NT2/D1 (cell line): ENCODE results near the genes SPANXN3, SLITRK2, CD99L2, HMGB3, CNGA2 and MAGEA4.

GRCh38 chrX:142201552-142202058 lies 3.5 kb downstream of the MAGEC2 start:
- RRBS, 2 experiments: no CpG with 5 or more reads among the region's 4 CpGs

DNA sequence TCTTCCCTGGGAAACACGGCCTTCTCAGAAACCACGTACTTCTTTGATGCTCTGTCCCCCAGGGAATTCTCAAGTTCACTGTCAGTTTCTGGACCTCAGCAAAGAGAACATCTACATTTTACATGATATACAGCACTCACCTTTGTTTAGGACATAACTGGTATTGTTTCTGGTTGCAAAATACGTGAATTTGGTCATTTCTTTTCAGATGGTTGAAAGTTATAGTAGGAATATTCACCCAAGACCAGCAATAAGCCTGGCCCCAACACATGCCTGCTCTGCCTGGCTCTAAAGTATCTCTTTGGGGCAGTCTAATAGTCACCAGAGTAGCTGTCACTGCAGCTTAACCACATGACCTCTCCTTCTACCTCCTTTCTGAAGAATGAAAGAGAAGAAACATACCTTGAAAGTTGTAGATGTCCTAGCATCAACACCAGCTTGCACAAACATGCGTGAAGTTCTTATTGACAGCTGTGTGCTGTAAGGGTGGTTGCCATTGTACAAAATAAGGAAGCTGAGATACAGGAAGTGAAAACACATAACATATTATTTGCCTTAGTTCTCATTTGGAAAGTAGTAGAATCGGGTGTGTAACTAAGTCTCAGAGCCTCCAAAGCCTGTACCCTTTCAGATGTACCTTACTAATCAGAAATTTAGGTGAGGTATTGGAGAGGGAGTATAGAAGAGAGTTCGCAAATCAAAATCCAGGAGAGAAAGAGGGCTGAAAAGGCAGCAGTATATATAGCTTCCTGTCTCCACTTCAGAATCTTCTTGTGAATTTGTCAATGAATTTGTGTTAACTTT lies 48.2 kb upstream of the SPANXN4 start:
- RRBS, 2 experiments: no CpG with 5 or more reads among the region's 6 CpGs

DNA sequence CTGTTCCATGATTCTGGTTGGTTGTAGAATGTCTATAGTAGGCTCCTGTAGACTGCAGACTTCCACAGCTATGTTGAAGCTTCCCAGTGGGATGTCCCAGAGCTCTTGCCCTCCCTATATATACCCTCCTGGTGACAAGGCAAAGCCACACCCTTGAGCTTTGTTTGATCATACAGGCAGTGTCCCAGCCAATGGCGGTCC lies at the start of gene SPANXN3:
TSS of gene SPANXN3 (minus strand) at position 93 of the 201 bp plus-strand sequence.
- RRBS, 2 experiments: no CpG with 5 or more reads among the region's 1 CpG

DNA sequence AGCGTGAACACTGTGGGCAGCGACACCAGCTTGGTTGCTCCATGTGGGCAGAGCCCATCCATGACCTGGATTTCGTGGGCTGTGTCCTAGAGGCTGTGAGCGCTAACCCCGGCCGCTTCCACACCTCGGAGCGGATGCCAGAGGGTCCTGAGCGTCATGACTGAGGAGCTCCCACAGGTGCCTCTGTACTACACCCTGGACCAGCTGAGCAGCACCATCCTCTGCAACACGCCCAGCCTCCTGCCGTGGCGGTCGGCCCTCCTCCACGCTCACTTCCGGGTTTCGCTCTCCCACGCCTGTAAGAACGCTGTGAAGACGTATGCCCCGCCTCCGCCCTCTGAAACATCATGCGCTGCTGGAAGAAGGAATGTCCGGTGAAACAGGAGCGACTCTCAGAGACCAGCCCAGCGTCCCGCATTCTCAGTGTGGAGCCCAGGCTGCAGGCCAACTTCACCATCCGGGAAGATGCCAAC lies 186.3 kb upstream of the SLITRK2 start:
- RRBS, 2 experiments: 94 to 98% methylated on average over 3 to 4 of the region's 27 CpGs

GRCh38 chrX:145817735-145818545 lies at the start of gene SLITRK2:
TSS of gene SLITRK2 (plus strand) at chrX:145817829.
- RRBS, 2 experiments: under 1 to 3% methylated on average over 47 to 52 of the region's 86 CpGs

- RRBS, 2 experiments: no CpG with 5 or more reads among the region's 4 CpGs
Observed at GRCh38 chrX:148459157-148459751, 41.2 kb upstream of the AFF2 start.

DNA sequence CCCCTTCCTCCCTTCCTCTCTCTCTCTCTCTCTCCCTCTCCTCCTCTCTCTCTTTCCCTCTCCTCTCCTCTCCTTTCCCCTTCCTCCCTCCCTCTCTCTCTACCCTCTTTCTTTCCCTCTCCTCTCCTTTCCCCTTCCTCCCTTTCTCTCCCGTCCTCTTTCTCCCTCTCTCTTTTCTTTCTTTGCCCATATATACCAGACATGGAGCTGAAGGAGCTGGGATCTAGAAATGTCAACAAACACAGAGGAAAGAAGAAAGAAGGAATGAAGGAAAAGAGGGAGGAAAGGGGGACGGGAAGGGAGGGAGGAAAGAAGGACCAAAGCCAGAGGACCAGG lies 12.2 kb upstream of the EOLA1 start:
- RRBS, 2 experiments: no CpG with 5 or more reads among the region's 2 CpGs

- RRBS, 2 experiments: no CpG with 5 or more reads among the region's 33 CpGs
Observed at GRCh38 chrX:149545143-149546035, 4.3 kb downstream of the HSFX3 start.

- RRBS, 2 experiments: no CpG with 5 or more reads among the region's 3 CpGs
Observed at GRCh38 chrX:150228347-150228632, 134.8 kb upstream of the MAMLD1 start.

DNA sequence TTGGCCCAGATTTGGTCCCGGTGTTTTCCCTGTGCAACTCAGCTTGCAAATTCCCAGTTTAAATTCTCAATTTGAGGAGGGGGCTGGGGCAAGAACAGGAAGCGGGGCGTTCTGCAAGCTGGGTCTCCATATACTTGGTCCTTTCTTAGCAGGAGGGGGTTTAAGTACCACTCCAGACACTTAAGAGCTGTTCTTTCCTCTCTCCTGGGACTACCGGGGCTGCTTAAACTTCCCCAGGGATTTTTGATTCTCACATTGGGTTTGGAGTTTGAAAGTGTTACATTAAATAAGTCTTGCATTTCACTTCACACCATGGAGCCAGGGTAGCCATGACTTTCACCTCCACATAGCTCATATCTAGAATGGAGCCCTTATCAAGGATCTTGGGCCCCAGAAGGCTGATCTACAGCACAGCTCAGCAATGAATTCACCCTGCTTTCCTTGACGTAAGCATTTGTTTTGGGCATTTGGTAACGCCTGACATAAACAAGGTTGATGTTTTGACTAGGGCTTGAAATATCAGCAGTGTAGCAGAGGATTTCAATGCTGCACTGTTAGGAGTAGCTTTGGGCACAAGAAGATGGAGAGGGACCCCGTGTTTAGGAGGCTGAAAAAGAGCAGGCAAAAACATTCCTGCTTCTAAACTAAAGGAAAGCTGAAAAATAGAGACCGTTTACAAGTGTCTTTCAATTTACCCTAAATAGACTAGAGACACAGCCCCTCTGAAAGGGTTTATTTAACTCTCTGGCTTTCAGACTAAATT lies 64.7 kb upstream of the MAMLD1 start:
- RRBS, 2 experiments: no CpG with 5 or more reads among the region's 8 CpGs

DNA sequence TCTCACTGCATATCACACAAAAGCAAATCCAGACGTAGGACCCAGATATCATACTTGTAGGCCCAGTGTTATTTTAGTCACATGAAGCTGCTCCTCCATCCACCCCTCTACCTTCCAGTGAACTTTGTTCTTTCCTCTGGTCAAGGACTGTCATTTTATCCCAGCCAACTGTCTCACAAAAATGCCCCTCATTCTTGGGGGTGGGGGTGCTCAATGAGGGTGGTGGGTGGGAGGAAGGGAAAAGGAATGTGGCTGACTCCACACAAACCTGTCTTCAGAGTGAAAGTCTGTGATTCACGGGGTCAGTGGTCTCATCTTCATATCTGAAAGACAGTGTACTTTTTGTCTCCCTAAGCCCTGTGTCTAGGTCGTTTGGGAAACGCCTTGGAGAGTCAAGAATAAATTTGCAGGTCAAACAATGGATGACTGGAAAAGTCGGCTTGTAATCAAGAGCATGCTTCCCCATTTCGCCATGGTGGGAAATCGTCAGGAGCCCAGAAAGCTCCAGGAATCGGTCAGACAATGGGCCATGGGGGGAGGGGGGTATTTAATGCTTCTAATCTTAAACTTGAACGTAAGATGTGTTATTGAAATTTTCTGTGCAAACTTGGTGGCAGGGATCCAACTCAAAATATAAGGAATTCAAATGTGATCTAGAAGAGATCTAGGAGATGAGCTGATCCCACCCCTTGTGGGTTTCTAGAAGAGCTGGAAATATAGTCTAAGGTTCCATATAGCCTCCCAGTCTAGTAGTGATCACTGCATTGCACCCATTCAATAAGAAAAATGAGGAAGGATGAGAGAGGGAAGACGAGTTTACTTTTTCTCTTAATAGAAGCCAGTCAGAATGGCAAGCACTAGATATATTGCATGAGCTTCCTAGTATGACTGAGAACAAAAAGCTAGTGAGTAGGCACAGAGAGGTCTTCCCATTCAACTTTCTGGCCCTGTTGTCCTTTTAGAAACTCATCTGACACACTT lies 82.3 kb downstream of the MAMLD1 start:
- RRBS, 2 experiments: no CpG with 5 or more reads among the region's 10 CpGs

- RRBS, 2 experiments: 2 to 4% methylated on average over 7 of the region's 25 CpGs
Observed at GRCh38 chrX:150507186-150508072, 61.0 kb upstream of the MTM1 start.

- RRBS, 2 experiments: no CpG with 5 or more reads among the region's 8 CpGs
Observed at GRCh38 chrX:150694201-150694607, 1.0 kb downstream of the MTMR1 start.

- RRBS, 2 experiments: no CpG with 5 or more reads among the region's 3 CpGs
Observed at GRCh38 chrX:150842119-150842673, 56.3 kb downstream of the CD99L2 start.

- RRBS, 2 experiments: no CpG with 5 or more reads among the region's 5 CpGs
Observed at GRCh38 chrX:150869284-150869817, 29.1 kb downstream of the CD99L2 start.

- RRBS, 2 experiments: 1 to 2% methylated on average over 22 to 23 of the region's 102 CpGs
Observed at GRCh38 chrX:150898116-150899140, at the start of gene CD99L2. TSS of gene CD99L2 (minus strand) at chrX:150898668.

DNA sequence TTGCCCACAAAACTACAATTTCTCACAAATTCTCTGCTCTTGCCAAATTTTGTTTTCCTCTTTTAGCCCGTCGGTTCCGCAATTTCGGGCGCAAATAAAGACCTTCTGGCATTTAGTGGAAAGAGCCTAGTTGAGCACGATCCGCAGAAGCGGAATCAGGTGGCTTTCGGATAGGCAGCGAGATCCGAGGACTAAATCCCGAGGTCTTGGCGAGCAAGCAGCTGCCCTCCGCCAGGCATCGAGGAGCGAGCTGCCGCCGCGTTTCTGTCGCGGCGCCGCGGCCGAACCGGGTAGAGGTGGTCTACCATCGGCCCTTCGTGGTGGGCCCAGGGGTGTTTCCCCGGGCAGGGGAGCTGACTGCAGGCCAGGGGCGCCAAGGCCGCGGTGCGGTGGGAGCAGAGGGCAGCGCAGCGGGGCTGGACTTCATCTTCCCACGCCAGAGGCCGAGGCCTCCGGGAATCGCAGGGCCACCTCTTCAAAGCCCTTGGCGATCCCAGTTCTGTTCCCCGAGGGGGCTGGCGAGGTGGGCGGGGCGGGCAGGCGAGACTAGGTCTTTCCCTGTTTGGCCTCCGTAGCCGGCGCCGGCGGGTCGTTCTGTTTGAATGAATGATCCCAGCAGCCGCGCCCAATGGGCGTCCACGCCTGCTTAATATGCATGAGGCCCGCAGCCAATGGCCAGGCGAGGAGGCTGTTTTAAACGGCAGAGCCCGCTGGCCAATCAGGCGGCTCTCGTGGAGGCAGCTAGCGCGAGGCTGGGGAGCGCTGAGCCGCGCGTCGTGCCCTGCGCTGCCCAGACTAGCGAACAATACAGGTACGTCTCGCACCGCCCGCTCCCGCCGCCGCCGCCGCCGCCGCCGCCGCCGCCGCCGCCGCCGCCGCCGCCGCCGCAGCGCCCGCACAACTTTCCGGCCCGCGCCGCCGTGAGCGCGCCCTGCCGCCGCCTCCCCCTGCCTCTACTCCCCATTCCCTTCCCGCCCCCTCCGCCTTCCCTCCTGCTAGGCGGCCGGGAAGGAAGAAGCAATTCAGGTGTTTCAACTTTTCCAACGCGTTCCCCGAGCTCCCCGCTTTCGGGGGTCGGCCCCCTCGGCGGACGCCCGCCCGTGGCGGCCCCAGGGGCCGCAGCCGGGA lies at the start of gene HMGB3:
TSS of gene HMGB3 (plus strand) at position 770 of the 1,128 bp plus-strand sequence.
- RRBS, 2 experiments: 1 to 4% methylated on average over 4 to 13 of the region's 121 CpGs

DNA sequence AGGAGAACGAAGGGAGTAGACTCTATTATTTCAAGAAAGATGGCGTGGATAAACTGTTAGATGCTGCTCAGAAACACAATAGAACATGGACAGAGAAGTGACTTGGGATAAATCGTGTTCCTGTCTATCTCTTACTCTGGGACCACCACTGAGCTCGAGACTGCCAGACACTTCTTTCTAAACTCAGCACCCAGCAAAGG lies at the start of gene CNGA2:
TSS of gene CNGA2 (plus strand) at position 15 of the 200 bp plus-strand sequence.
- RRBS, 2 experiments: no CpG with 5 or more reads among the region's 4 CpGs

GRCh38 chrX:151912183-151913121 lies at the start of gene MAGEA4:
TSS of gene MAGEA4 (plus strand) at chrX:151912889.
- RRBS, 2 experiments: no CpG with 5 or more reads among the region's 26 CpGs

GRCh38 chrX:152170594-152171124 lies 32.3 kb upstream of the MAGEA10 start:
- RRBS, 2 experiments: no CpG with 5 or more reads among the region's 4 CpGs